Brain (tissue), 1 donor: ENCODE measurements around the genes LRRC58 and HACD2.

DNA sequence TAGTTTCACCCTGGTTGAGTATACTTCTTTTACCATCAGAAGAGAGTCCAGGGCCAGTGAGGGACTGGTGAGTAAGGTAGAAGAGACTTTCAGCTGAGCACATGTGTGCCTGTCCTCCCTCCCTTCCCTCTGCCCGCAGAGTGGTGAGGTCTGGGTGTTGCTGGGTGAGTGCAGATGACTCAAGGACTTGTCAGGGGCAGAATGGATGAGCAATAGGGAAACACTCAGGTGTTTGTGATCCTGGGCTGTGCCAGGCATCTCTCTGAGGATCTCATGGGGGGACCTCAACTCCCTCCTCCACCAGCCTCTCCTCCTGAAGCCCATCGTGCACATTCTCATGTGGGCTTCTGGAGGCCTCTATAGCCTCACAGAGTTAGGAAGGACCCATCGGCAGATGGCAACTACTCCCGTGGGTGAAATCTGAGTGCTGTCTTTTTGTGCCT, 76.0 kb upstream of the GSK3B start:
- RRBS, result no CpG with 5 or more reads among the region's 4 CpGs

DNA sequence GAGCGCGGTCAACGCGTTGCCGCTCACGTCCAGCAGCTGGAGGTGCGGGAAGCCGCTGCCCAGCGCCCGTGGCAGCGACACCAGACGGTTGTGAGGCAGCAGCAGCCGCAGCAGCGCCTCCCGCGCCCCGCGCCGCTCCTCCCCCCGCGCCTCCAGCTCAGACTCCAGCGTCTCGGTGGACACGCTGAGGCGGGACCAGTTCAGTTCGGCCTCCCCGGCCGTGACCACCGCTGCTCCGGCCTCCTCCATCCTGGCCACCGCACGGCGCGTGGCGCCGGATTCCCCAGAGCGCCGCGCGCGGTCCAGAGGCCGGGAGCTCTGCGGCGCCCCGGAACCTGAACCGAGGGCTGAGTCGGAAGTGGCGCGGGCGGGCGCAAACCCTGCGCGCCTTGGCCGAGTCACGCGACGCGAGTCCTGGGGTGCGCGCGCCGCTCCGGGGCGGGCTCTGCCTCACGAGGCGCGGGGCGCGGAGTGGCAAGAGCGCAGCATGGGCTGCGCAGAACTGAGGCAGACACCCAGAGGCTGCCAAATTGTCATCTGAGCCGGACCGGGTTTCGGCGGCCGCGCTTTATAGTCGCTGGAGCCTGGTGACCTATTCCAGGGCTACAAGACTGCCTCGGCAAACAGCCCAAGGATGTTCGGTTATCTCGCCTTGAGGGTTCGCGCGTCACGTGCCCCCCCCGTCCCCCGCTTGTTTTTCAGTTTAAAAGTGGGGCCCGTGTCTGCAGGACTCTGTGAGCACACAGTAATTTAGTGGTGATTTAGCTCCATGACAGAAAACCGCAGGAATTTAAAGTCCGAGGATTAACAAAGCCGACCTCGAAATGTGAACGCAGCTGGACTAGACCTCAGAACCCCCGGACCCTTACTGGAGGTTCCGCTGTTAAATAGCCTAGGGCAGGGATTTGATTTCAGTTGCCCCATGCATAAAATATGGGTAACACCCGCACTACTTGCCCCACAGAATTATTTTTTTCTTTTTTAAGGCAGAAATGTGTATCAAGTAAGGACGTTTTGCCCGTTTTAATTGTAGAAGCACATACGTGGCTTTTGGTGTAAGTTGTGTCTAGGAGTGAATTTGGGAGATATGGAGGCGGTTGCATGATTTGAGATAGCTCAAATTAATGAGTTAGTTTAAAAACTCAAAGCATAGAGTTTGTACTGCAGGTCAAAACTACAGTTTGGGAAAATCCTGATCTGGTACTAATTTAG, at the start of gene LRRC58:
Gene LRRC58 (minus strand): TSS at position 360 of the 1,212 bp plus-strand sequence.
- RRBS, result under 1% methylated on average over 31 of the region's 100 CpGs

GRCh38 chr3:120396160-120397254, 47.4 kb upstream of the LRRC58 start:
- RRBS, result no CpG with 5 or more reads among the region's 13 CpGs

- RRBS, result no CpG with 5 or more reads among the region's 6 CpGs
These were observed 48.2 kb downstream of the FSTL1 start for GRCh38 chr3:120402566-120403105.

DNA sequence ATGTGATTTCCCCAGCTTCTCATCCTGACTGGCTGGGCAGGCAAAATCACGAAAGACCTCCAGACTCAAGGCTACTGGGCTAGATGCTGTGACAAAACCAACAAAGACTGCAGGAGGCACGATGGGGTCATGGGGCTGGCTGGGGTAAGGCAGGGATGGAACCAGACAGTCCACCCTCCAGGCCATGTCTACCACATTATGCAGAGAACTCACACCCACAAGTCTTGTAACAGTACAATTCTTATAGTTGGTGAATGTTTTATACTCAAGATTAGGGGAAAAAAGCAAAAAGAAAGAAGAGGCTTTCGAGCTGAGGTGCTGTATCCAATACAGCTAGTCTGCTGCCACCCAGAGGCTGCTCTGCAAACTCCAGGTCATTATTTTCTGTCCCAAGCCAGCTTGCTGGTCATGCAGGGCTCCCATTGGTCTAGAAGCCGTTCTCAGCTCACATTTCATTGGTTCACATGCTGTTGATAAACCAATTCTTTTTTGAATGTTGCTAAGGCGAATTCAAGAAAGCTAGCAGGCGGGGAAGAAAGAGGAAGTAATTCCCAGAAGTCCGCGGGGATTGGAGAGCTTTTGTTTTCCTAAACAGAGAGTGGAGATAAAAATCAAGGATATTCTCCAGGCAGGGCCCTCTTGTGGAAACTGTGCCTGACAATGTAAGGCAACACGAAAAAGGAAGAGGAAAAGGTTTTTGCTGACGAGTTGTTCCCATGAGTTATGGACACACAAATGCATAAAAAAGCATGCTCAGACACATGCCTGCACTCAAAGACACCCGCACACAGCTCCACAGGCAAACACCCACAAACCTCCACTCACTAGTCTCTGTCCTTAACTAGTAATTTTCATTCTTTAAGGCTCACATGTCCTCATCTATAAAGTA, 33.5 kb downstream of the FSTL1 start:
- RRBS, result no CpG with 5 or more reads among the region's 11 CpGs

DNA sequence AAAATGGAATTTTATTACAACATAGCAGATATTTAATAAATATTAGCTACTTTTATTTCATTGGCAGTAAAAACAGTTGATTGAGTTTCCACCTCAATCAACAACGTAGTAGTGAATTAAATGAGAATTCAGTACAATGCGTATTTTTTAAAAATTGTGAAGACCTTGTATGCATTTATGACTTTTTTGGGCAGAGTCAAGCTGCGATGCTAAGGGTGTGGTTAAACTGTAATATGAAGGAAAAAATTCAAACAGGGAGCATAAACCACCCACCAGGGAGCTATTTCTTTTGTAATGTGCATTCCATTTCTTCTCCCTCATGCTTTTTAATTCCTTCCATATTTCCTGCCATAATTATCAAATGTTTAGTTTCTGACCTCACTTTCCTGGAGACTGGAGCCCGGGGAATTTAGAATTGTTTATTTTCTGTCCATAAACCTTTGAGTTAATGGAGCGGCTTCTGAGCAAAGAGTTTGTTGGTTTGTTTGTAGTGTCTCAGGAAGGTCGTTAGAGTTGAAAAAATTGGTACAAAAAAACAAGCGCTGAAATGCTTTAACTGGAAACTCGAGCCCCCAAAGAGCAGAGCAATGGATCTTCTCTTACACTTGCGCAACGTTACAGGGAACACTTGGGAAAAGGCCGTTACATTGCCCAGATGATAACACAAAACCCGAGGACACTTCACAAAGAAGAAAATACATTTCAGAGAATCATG, 1.1 kb downstream of the FSTL1 start:
- RRBS, result no CpG with 5 or more reads among the region's 12 CpGs

- RRBS, result no CpG with 5 or more reads among the region's 4 CpGs
These were observed 20.1 kb downstream of the NDUFB4 start for GRCh38 chr3:120616261-120616543.

GRCh38 chr3:122074585-122075480, 19.7 kb downstream of the CD86 start:
- RRBS, result no CpG with 5 or more reads among the region's 7 CpGs

GRCh38 chr3:122392029-122392657, 8.2 kb downstream of the FAM162A start:
- RRBS, result no CpG with 5 or more reads among the region's 3 CpGs

DNA sequence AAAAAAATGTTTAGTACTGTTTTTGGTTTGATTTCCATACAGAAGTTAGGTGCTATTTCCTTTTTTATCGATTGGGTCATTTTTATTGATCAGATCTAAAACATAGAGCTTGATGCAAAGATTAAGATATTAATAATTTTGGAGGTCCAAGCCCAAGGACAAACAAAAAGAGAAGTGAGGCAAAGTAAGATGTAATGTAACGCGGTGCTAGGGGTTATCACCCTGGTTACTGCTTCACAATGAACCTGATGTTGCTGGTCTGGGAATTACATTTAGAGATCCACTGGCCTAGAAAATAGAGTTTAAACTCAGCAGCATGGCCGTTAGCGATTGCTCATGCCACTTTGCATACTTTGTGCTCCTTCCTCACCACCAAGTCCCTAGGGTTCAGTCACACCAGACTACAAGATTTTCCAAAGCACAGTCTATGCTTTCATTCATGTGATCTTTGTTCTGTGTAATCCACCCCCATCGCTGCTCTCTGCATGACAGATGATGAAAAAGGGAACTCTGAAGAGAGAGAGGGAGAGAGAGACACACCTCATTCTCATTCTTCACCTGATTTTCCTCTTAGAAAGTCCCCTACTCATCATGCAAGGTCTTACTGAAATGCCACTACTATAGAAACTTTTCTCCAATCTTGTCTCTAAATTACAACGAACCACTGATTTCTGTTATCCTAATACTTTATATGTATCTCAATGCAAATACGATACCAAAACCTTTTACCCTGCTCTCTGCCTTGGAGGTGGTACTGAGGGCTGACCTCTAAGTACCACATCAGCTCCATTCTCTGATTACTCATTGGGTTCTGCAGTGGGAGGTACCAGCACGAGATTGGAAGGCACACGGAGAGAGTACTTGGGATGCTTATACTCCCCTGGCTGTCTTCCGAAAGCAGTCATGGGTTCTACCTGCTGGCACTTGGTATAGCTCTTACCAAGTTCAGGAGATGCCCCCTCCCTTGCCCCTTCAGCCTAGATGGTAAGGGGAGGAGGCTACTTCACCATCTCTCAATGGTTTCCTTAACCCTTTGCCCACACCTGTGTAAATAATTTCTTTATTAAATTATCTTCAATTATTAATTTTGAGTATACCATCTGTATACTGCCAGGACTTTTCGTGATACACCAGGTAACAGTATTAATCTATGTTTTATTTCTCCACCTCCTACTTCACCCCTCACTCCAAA, 1.1 kb upstream of the PARP15 start:
- RRBS, result no CpG with 5 or more reads among the region's 12 CpGs

DNA sequence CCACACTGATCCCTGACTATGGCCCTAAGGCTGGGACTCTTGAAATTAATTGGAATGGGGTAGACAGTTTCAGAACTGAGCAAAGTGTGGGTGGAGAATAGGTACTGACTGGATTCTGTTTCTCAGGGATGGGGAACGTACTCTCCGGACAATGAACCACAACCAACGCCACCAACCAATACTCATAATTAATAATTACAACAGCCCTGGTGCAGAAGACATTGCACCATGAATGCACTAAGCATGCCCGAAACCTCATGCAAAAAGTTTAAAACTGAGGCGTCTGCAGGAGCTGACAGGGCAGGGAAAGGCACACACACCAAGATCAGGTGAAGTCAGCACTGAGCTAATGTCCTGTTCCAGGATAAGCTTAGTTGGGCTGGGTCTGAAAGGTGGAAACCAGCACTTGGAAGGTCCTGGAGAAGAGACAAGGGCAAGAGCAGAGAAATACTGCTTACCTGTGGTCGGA, 8.0 kb downstream of the PARP14 start:
- RRBS, result no CpG with 5 or more reads among the region's 6 CpGs

- RRBS, result no CpG with 5 or more reads among the region's 2 CpGs
These were observed 25.6 kb downstream of the HSPBAP1 start for GRCh38 chr3:122767982-122768469.

- RRBS, result no CpG with 5 or more reads among the region's 10 CpGs
These were observed 34.5 kb downstream of the SEMA5B start for GRCh38 chr3:122993004-122993468.

- RRBS, result no CpG with 5 or more reads among the region's 5 CpGs
These were observed 69.9 kb downstream of the SEC22A start for GRCh38 chr3:123271533-123272158.

DNA sequence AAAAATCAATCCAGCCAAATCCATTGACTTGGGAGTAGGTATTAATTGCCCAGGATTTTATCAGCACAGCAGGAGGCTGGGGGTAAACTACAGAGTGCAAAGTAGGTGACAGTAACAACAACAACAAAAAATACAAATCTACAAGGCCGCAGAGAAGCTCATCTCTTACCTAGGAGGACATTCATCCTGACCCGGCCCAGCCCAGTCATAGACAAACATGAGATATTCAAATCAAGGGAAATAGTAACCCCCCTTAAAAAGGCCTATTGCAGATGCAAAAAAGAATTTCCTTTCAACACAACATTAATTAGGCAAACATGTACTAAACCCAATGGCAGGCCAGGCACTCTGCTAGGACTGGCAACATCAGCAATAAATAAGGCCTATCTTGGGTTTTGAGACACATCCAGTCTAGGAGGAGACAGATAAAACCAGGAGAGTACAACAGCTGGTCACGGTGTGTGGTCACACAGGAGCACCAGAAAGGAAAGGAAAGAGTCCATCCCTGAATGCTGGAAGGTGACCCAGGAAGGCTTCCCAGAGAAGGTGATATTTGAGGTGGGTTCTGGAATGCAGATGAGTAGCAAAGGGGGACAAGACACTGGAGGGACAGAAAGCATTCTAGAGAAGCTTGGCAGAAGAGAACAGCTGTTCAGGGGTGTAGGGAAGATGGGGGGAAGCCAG, 61.3 kb downstream of the ADCY5 start:
- RRBS, result no CpG with 5 or more reads among the region's 3 CpGs

- RRBS, result no CpG with 5 or more reads among the region's 6 CpGs
These were observed 57.7 kb downstream of the ADCY5 start for GRCh38 chr3:123391171-123391657.

DNA sequence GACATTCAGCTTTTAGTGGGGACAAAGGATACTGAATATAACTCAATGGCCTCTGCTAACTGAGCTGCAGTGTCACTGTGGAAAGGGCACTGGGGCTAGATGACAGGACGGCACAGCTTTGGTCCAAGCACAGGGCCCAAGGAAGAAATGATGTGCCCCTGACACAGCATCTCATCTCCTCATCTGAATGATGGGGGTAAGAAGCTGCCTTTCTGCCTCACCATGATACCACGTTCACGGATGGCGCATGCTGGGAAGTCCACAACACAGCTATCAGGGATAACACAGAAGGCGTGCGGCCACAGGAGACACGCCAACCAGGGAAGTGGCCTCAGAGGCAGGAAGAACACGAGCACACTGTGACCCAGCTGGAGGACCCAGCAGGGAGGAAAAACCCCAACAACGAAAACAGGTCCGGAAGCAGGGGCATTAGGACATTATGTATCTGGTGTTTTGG, 62.0 kb downstream of the HACD2 start:
- RRBS, result no CpG with 5 or more reads among the region's 10 CpGs

DNA sequence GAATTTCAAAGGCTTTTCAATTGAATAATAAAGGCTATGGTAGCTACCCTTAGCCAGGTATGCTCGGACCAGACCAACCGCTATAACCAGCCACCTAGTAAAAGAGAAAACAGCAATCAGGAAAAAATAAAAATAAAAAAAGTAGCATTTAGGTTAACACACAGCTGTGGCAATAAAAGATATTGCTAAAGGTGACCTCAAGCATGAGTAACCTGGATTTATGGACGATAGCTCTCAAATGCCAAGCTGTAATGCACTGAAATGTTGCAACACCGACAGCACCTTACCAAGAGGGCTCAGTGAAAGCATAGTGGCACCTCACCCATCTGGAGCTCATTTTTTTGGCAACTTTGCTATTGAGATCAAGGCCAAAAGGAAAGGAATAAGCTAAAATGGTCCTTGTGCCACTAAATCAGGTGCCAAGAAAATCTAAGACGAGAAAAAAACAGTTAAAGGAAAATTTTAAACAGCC, 2.6 kb downstream of the HACD2 start:
- RRBS, result no CpG with 5 or more reads among the region's 5 CpGs

GRCh38 chr3:123584548-123585113, at the start of gene HACD2:
Gene HACD2 (minus strand): TSS chr3:123585053.
- RRBS, result 1% methylated on average over 60 of the region's 68 CpGs

GRCh38 chr3:123585114-123585887, 448 bp upstream of the HACD2 start:
- RRBS, result under 1% methylated on average over 11 of the region's 39 CpGs